ENCODE data around the gene NDUFB11.

- RRBS, 2 experiments, result no CpG with 5 or more reads among the region's 3 CpGs
Observed at GRCh38 chrX:43968325-43968663, 4.9 kb downstream of the NDP start.

DNA sequence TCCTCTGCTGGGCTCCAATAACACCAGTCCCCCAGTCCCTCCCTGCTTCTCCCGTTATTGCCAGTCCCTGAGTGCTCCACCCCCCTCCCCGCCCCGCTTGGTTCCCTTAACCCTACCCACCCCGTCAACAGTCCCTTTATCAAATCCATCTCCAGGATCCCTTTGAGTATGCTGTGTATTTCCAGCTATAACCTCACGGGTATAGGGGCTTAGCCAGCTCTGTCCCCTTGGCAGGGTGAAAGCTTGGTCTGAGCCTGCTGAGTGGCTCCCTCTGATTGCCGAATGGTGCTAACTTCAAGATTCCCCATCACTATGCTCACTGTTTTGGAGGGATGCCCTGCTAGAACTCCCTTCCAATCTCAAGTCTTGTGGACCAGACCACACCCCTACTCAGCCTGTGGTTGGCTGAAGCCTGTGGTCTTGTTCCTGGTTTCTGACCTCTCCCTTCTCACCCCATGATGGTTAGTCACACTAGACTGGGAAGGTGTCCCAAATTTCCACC, 184.5 kb upstream of the NDP start:
- RRBS, 2 experiments, result no CpG with 5 or more reads among the region's 6 CpGs

DNA sequence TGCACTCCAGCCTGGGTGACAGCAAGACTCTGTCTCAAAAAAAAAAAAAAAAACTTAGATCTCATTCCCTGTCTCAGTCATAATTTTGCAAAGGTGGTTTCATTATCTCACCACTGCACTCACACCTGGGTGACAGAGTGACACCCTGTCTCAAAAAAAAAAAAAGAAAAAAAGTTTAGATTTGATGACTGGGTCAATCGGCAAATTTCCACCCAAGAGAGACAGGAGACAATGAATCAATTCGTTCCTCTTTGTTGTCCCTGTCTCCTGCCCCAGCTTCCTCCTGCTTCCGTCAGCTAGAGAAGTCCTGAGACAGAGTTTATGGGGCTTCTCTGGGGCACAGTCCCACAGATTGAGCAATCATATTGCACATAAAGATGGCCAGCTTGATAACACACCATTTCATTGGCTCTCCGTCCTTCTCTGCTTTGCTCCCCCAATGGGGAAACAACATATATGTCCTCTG, 78.3 kb upstream of the FUNDC1 start:
- RRBS, 2 experiments, result no CpG with 5 or more reads among the region's 4 CpGs

- RRBS, 2 experiments, result no CpG with 5 or more reads among the region's 3 CpGs
Observed at GRCh38 chrX:44927195-44927955, 54.4 kb downstream of the KDM6A start.

- RRBS, 2 experiments, result no CpG with 5 or more reads among the region's 6 CpGs
Observed at GRCh38 chrX:44937689-44938540, 64.9 kb downstream of the KDM6A start.

- RRBS, 2 experiments, result no CpG with 5 or more reads among the region's 3 CpGs
Observed at GRCh38 chrX:45517295-45517888, 316.7 kb upstream of the DIPK2B start.

- RRBS, 2 experiments, result no CpG with 5 or more reads among the region's 10 CpGs
Observed at GRCh38 chrX:45760313-45761276, 559.9 kb upstream of the DIPK2B start.

GRCh38 chrX:45771594-45772190, 571.0 kb upstream of the DIPK2B start:
- RRBS, 2 experiments, result no CpG with 5 or more reads among the region's 7 CpGs

GRCh38 chrX:45850579-45851073, 596.5 kb upstream of the KRBOX4 start:
- RRBS, 2 experiments, result 1 to 27% methylated on average over 6 of the region's 29 CpGs

DNA sequence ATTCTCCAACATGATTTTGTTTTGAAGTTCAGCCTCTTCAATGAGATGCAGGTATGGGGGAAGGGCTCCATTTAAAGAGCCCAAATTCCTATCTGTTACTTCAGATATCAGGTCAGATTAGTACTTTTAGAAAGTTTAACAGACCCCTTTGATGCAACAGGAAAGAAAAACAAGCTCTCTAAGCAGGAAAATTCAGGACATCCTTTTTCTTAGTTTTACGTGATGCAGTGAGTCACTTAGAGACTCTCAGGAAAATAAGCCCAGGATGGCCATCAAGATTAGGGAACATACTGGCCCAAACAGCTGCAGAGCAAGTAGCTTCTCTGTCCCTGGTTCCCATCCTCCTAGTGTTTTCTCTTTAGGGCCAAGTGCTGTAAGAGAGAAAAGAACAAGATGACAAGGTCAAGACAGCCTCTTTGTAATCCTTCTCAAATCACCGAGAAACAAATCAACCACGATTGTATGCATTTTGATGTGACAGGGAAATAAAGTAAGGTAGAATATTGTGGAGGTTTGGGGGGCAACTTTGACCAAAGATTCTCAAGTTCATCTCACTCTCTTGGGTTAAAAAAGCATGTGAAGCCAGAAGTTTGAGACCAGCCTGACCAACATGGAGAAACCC, 120.9 kb upstream of the KRBOX4 start:
- RRBS, 2 experiments, result no CpG with 5 or more reads among the region's 3 CpGs

DNA sequence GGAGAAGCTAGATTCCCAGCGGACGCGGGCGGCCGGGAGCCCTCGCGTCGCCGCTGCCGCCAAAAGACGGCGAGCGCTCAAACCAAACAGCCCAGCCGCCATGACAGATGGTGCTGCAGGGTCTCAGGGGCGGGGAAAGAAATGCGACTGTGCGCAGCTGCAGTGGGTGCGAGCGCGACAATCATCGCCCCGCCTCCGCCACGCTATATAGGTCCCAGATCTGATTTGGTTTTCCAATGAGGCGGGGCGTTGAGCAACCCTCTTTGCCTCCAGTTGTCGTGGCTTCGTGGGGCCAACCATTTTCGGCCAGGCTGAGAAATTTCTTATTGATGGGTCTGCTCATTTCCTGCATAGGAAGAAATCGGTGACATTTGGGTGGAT, at the start of gene NDUFB11:
TSS of gene NDUFB11 (minus strand) at position 125 of the 381 bp plus-strand sequence.
- RRBS, 2 experiments, result no CpG with 5 or more reads among the region's 30 CpGs

GRCh38 chrX:47154251-47154679, 9.2 kb downstream of the RBM10 start:
- RRBS, 2 experiments, result no CpG with 5 or more reads among the region's 7 CpGs

DNA sequence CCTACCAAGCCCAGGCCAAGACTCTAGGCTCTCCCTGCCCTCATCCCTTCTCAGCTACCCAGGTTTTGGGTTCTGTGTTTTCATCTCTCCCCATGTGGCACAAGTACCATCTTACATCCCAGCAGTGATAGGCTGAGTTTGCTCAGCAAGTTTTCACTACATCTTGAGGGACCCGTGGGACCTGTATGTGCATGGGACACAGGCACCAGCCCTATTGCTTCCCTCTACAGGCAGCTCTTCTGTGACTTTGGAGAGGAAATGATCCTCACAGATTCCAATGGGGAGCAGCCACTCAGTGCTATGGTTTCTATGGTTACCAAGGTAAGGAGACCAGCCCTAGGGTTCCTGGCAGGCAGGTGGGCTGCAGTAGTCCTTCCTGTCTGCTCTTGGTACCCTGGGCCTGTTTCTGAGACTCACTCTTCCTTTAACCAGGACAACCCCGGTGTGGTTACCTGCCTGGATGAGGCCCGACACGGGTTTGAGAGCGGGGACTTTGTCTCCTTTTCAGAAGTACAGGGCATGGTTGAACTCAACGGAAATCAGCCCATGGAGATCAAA, 7.5 kb downstream of the UBA1 start:
- RRBS, 2 experiments, result no CpG with 5 or more reads among the region's 6 CpGs

DNA sequence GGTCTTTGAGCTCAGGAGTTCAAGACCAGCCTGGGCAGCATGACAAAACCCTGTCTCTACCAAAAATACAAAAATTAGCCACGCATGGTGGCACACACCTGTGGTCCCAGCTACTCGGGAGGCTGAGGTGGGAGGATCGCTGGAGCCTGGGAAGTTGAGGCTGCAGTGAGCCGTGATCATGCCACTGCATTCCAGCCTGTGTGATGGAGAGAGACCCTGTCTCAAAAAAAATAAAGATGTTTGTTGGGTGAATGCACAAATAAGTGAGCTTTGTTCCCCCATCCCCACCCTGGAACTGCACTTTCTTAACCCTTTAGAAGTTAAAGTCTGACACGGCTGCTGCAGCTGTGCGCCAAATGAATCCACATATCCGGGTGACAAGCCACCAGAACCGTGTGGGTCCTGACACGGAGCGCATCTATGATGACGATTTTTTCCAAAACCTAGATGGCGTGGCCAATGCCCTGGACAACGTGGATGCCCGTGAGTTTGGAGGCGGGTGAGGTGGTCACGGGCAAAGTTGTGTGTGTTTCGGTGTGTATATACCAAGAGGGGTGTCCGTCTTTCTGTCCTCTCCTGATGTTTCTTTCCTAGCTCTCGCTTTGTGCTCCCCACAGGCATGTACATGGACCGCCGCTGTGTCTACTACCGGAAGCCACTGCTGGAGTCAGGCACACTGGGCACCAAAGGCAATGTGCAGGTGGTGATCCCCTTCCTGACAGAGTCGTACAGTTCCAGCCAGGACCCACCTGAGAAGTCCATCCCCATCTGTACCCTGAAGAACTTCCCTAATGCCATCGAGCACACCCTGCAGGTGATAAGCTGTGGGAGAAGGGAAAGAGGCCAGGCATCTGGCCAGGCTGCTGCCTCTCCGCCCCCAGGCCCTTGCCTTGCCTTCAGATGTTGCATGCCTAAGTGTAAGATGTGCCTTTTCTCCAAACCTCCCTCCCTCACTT, 12.3 kb downstream of the UBA1 start:
- RRBS, 2 experiments, result no CpG with 5 or more reads among the region's 25 CpGs

DNA sequence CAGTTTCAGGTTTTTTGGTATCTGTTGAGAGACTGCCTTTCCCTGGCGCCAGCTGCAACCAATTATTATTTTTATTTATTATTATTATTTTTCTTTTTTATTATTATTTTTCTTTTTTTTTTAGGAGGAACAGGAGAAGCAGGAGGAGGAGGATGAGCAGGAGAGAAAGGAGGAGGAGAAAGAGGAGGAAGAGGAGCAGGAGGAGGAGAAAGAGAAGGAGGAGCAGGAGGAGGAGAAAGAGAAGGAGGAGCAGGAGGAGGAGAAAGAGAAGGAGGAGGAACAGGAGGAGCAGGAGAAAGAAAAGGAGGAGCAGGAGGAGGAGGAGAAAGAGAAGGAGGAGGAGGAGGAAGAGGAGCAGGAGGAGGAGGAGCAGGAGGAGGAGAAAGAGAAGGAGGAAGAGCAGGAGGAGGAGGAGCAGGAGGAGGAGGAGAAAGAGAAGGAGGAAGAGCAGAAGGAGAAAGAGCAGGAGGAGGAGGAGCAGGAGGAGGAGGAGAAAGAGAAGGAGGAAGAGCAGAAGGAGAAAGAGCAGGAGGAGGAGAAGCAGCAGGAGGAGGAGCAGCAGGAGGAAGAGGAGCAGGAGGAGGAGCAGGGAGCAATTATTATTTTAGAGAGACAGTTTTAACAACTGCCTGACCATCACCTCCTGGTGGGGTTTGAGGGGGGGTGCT, 10.4 kb downstream of the ZNF157 start:
- RRBS, 2 experiments, result no CpG with 5 or more reads among the region's 1 CpG

GRCh38 chrX:47456138-47456749, 26.8 kb downstream of the ZNF41 start:
- RRBS, 2 experiments, result no CpG with 5 or more reads among the region's 7 CpGs

GRCh38 chrX:47573308-47573651, 9.0 kb upstream of the TIMP1 start:
- RRBS, 2 experiments, result no CpG with 5 or more reads among the region's 6 CpGs

- RRBS, 2 experiments, result no CpG with 5 or more reads among the region's 8 CpGs
Observed at GRCh38 chrX:48487150-48487595, 11.2 kb downstream of the FTSJ1 start.

DNA sequence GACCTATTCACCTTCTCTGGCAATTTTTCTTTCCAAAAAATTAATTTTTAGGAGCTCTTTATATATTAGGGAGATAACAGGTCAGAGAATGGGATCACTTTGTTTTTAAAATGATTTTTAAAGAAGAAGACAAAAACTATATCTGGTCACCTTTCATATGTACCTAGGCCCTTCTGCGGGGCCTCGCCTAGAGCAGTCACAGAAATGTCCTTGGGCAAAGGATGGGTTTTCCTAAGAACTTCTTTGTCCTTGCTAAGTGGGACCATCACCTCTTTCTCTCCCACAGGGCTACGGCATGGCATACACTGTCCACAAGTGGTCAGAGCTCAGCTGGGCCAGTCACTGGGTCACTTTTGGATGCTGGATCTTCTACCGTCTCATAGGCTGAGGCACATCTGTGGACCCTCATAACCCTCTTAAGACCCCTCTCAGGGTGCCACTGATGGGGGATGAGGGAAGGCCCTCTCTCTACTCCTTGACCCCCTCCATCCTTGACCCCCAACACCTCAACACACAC, 1.5 kb upstream of the EBP start:
- RRBS, 2 experiments, result no CpG with 5 or more reads among the region's 4 CpGs